Occipital lobe (tissue), 2 donors: ENCODE measurements around a stretch of chr4.

- RAMPAGE, long total RNA = no peak
Measured at GRCh38 chr4:84495099-84495927, 3.8 kb downstream of the NKX6-1 start.

GRCh38 chr4:84585398-84586022 lies 2.6 kb downstream of the CDS1 start:
- RAMPAGE, long total RNA = no peak

DNA sequence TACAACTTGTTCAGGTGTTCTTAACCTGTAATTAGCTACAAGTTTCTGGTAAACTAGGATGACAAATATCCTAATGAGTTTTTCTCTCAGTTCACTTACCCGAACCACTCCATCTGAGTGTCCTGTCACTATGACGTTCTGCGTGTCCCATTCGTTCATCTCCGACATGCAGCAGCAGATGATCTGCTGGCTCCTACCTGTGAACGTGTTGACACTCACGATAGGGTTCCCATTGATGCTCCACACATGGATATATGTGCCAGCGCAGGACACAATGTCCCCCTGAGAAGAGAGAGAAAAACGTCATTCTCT lies 100.9 kb downstream of the CDS1 start:
- RAMPAGE, long total RNA = no peak

GRCh38 chr4:84734837-84735214 lies 151.9 kb downstream of the CDS1 start:
- RAMPAGE, long total RNA = no peak

DNA sequence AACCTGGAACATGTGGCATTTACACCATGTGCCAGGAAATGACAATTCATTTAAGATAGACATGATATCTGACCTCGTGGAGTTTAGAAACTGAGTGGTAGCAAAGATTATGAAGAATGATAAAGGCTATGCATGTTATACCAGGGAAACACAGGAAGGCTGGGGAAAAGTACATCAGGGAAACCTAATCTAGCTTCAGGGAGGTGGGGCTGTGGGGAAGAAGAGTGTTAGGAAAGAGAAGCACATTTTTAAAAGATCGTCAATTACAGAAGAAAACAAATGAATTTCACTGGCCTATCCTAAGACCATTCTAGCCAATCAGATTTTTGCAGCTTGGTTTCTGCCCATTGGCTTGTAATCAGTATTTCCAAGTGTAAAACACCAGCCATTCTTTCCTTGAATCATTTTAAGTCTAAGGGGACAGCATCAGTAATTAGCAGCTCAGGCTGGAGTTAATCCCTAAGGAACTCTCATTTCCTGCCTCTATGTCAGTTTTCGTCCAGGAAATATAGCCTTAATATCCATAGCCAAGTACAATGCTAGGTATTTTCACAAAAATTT lies 79.3 kb downstream of the WDFY3 start:
- RAMPAGE, long total RNA = no peak

- RAMPAGE, long total RNA = no peak
Measured at GRCh38 chr4:84948335-84949302, 17.9 kb downstream of the WDFY3 start.

GRCh38 chr4:84965498-84966513 lies 684 bp downstream of the WDFY3 start:
- RAMPAGE, long total RNA = start-site peak on the plus strand at chr4:84965689-84965722, 20 and 20 reads in 2 replicates

DNA sequence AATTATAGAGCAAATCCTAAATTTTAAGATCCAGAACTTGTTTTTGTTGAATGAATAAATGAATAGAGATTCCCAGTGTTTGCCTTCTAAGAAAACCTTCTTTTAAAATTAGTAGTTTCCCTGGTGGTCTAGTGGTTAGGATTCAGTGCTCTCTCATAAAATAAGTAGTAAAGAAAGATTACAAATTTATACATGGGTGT lies 152.7 kb upstream of the ARHGAP24 start:
- RAMPAGE, long total RNA = no peak

DNA sequence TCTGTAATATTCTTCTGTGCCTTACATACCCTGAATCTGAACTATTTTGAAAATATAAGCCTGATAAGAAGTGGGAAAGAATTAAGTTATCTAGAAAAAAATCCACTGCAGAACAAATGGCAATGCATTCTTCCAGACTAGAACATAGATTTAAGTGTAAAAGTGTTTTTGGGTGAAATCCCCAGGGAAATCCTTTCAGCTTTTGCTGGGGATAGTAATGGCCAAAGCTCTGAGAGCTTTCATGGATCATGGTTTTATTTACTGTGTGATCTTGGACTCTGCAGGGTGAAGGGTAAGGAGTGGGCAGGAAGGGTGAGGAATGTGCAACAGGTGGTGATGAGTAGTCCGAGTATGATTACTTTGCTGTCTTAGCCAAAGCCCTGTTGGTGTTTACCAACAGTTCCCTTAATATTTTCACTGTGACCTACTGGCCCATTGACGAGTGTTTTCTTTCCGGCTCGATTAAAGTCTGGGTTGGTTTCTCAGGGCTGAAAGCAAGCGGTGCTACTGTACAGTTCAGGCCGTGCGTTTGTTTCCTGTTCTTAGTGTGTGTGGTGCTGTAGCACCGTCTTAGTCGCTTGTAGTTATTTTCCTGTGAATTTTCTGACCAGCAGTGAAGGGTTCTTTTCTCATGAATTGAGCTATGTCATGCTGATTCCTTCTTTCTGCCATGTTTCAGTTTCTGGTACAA lies 2.5 kb downstream of the ARHGAP24 start:
- RAMPAGE, long total RNA = no peak

DNA sequence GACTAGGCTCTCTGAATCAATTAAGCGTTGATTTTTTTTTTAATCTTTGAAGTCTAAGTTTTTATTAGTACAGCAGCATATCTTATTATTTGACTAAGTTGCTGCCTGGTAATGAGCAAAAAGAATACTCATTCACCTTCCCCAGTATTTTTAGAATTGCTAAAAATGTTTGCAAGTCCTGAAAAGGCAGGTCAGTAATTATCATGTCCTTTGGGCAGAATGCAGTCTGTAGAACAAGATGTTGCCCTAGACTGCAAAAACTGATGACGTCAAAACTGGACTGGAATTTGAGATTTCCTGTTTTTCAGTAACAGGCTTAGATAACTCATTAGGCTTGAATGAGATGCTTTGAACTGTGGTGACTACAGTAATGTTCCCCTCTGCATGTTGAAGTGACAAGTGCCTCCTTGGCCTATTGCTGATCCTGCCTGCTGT lies 128.9 kb downstream of the ARHGAP24 start:
- RAMPAGE, long total RNA = no peak

DNA sequence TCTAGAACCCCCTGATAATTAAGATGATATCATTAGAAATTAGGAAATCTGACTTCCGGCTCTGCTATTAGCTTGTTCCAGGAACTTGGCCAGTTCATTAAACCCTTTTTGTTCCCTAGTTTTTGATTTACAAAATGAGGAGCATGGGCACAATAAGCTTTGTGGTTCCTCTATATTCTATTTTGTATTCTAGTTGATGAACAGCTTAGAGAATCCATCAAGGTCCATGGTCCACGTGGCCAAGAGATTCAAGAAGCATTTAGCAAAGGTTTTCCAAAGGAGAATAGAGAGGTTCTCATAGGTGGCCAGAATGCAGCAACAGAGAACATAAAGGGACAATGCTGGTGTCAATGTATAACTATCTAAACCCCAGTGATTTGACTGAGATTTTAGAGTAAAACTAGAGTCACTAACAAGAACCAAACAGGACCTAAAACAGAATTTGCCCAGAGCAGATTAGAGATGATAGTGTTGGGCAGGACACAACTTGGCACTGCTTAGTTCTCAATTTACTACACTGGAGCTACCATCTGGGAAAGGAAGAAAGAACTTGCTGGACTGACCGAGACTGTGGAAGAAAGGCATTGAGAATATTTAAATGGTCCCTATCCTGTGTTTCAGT lies 407.6 kb downstream of the ARHGAP24 start:
- RAMPAGE, long total RNA = no peak

DNA sequence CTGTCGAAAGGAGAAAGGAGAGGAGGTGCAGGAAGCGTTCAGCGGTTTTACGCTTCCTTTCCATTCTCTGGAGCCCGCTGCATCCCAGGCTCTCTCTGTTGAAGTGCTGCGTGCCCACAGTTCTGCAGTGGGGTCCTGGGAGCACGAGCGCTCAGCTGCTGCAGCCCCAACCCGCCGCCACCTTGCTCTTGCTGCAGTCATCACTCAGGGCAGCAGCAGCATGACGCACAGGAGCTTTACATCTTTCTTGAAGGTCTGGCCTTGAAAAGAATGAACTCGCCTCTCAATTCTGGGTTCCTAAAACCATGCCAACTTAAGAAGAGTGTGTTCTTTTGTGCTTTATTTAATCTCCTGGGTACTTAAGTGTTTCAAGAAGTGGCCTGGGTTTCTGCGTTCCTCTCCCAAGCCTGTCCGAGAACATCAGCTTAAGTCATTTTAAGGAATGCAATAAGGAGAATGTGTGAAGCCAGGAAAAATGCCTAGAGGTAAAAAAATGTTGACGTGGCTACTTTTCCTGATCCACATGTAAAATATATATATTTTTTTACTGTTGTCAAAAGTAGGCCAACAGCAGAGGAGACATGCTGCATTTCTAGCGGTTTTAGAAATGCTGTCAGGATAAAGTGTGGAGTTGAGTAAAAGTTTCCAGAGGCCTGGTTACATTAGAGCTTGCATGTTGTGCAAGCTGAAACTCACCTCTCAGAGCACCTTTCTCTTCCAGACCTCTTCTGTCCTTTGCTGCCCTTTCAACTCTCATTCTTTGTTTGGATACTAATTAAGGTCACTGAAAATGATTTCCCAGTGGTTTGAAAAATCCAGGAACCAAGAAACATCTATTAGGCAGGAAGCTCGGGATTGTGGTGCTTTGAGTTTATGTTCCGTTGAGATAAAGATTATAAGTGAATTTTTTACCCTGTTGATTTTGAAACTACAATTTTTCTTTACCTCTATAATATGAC lies 426.8 kb downstream of the MAPK10 start:
- RAMPAGE, long total RNA = no peak

DNA sequence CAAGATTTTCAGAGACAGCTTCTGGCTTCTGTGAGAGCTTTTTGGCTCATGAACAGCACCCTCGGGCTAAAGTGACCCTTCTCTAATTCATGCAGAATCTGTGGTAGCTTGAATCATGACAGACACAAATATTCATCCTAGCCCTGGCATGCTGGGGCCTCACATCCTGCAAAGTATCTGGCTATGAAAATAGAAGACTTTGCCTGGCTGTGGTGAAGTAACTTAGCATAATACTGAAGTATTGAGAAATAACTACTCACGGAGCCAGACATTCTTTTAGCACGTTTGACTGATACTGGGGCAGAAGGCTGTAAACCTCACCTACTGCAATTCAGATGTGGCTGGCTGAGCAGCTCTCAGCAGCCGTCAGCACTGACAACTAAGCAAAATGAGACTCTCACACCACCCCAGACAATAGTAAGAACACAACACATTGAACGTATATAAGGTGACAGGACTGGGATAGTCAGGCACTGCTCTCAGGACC lies 327.2 kb downstream of the MAPK10 start:
- RAMPAGE, long total RNA = no peak

DNA sequence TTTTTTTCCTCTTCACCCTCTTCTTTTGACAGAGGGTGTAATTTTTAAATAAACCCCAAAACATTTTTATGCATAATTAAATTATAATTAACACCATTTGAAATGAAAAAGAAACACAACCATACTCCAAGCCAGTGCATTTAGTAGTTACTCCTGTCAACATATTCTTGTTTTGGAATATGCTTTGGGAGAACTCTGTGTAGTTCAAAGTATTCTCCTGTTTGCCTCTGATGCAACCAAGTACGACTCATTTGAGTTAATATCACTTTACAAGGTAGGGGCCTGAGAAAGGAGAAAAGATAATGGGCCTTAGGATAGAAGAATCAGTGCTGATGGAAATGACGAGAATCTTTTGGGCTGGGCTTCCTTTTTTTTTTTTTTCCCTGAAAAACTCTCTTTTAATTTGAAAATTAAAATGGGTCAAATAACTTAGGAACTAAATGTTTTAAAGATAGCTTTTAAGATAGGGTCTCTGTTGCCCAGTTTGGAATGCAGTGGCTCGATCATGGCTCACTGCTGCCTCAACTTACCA lies 2.8 kb downstream of the PTPN13 start:
- RAMPAGE, long total RNA = no peak

DNA sequence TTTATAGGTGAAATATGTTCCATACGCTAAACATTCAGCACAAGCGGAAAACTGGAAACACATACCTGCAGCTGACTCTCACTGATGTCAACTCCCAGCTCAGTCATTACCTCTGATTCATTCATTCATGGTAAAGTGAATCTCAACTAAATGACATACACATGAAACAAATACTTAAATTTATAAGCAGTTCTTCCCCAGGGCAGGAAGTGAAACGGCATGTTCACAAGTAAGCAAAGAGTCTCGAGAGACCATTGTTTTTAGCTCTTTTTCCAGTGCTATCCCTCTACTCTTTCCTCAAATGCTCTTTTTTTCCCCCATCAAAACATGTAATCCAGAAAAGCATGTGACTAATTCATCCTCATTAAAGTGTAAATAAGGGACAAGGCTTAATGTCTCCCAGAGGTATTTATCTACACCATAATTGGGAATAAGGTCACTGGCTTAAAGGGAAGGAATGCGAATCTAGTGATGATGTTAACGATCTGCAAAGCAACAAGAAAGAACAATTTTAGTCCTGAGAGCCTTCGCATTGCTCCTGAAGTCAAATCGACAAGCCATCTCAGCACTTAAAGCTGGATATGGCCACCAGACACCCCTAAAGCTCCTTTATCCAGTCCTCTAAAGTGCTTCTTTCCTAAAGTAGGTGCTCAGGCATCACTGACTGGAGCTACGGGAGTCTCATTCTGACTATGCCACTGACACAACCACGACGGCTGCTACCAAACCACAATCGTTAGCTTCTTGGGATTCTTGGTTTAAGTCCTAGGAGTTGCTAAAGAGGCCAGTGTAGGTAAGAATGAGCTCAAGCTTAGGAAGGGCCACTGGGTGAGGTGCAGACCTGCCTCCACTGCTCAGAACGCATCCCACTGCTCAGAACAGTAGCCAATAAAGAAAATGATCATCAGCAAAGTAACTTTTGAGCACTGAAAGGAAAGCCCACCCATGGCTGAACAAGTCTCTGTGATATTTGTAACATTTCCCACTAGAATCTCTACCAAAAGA lies 1.2 kb downstream of the SLC10A6 start:
- RAMPAGE, long total RNA = no peak

DNA sequence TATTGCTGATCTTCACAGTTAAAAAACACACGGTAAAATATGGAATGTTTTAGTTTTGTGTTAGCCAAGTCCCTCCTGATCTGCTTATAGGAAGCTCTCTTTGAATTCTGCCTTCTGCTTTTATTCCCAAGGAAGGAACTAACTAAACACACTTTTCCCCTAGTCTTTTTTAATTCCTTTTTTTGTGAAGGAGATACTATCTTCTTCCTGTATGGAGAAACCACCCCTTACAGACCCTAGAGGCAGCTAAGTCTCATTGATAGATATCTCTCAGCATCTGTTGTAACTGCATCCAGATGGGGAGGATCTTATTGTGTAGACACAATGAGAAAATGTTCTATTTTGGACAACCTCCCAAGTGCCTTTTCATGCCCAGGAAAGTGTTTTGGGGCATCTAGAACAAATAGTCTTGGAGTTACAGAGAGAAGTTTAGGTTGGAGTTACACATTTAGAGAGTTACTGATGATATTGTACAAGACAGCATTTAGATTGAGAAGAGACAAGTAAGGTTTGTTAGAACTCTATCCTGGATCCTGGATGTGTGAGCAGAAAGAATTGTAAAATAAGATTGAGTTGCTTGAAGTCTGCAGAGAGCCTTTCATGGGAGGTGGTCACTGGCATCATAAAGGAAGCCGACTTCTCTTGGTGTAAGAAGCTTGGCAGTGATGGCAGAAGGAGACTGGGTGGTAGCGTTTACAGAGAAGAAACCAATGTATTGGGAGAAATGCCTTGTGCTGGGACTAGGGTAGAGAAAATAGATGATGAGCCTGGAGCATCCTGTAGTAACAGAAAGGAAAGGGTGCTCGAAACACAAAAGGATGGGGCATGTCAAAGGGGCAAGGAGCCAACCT lies 64.6 kb downstream of the AFF1 start:
- RAMPAGE, long total RNA = no peak

- RAMPAGE, long total RNA = no peak
Measured at GRCh38 chr4:87028538-87029248, 93.9 kb downstream of the AFF1 start.

GRCh38 chr4:87077999-87078688 lies 142.3 kb downstream of the KLHL8 start:
- RAMPAGE, long total RNA = no peak

DNA sequence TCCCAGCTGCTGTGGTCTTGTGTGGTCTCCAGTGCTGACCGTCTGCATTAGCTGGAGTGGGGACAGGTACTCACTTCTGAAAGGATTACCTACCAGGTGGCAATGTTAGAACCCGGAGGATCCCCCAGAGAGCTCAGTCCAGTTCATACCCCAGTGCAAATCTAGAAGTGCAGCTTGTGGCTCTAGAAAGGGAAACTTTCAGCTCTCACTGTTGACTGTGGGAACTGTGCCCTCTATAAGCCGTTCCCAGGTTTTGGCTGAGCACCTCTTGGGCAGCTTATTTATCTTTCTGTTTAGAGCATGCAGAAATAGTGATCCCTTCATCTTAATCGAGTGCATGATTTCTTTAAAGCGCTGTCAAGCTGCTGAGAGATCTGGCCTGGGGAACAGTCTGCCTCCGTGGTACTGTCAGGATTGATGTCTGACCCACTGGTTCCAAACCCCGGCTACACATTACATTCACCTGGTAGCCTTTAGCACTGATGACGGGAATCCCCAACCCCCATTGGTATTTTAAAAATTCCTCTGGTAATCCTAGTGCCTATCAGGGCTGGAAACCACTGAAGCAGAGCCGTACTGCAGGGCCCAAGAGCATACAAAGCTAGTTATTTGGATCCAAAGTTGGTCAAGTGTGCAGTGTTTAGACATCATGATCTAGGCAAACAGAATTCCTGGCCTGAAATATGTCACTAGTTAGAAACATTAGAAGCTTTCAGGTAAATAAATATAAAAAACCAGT lies 103.3 kb downstream of the KLHL8 start:
- RAMPAGE, long total RNA = no peak

DNA sequence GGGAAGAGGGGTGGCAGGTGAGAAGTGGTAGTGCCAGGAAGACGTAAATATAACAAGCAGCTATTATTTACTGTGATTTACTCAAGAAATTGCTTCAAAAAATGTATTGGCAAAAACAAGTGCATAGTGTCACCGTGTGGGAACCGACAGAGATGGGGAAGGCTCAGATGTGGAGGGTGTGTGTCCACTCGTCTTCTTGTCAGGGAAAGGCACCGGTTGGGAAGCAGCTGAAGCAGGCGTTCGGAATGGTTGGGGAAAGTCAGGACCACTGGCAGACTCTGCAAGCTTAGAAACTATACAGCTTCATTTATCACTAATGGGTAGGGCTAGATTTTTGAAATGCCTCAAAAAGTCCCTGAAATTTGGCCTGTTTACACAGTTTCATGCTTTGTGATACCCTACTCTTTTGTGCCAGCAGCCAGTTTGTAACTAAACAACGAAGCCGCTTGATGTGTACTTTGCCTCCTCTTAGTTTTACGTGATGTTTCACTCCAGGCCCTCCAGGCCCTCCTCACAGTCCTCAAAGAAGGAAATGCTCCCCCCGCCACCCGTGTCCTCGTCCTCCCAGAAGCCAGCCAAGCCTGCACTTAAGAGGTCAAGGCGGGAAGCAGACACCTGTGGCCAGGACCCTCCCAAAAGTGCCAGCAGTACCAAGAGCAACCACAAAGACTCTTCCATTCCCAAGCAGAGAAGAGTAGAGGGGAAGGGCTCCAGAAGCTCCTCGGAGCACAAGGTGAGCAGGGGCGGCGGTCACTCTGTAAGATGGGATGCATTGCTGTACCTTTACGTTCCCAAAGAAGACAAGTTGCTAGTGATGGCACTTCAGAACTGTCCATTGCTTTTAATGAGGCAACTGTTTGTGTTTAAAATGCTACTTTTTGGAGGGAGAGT lies 94.6 kb downstream of the KLHL8 start:
- RAMPAGE, long total RNA = no peak